Colonic mucosa (tissue), 1 donor: Measurements from ENCODE around the genes SPRED3, FAM98C, ACTN4 and LGALS4.

DNA sequence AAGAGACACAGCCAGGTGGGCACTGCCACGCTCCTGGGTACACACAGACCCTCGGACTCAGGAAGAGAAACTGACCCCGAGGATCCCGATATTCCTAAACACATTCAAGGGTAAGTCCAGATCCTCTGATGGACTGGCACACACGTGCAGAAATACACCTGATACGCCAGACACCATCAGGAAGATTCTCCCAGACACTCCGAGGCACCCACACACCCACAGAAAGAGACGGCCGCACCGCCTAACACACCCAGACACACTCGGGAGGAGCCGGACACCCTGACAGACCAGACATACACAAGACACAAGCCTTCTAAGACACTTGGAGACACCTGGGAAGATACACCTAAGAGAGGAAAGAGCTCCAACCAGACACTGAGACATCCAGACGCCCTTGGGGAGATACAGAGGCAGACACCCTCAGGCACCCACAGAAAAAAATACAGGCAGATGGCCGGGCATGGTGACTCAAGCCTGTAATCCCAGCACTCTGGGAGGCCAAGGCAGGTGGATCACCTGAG, 3.2 kb downstream of the DPF1 start:
- PRO-cap, result no peak

DNA sequence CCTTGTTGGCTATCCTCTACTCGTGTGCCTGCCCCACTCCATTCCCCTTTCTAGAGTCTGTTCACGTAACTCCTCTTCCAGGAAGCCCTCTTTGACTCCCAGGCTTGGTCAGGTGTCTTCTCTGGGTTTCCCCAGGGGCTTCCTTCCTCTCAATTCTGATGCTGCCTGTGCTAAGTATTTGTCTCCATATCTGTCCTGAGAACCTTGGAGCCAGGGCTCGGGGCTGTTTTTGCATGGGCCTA, 781 bp upstream of the SPINT2 start:
- PRO-cap, result no peak

DNA sequence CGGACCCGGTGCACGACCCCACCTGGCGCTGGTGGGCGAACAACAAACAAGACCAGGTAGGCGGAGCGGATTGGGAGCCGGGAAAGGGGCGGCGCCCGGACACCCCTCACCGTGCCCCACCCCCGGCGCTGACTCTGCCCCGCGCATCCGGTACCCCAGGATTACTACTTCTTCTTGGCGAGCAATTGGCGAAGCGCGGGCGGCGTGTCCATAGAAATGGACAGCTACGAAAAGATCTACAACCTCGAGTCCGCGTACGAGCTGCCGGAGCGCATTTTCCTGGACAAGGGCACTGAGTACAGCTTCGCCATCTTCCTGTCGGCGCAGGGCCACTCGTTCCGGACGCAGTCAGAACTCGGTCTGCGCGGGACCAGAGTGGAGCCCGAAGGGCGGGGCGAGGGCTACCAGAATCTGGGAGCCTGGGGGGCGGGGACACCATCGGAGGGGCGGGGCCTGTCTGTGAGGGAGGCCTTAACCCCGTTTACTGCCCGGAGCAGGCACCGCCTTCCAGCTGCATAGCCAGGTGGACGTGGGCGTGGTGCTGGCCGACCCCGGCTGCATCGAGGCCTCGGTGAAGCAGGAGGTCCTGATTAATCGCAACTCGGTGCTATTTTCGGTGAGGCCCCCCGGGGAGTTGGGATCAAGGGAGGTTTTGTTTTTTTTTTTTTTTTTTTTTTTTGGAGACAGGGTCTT, 12.0 kb upstream of the PSMD8 start:
- PRO-cap, result unidirectional peak, minus-strand start at position 350 of the sequence

- PRO-cap, result unidirectional peak, plus-strand start at chr19:38388748
These were observed at the start of gene SPRED3 for GRCh38 chr19:38388614-38388975. TSS of gene SPRED3 (plus strand) at chr19:38388697.

- PRO-cap, result bidirectional peak, plus-strand start at chr19:38389833, minus-strand start at chr19:38389681
These were observed 960 bp downstream of the SPRED3 start for GRCh38 chr19:38389031-38390282.

DNA sequence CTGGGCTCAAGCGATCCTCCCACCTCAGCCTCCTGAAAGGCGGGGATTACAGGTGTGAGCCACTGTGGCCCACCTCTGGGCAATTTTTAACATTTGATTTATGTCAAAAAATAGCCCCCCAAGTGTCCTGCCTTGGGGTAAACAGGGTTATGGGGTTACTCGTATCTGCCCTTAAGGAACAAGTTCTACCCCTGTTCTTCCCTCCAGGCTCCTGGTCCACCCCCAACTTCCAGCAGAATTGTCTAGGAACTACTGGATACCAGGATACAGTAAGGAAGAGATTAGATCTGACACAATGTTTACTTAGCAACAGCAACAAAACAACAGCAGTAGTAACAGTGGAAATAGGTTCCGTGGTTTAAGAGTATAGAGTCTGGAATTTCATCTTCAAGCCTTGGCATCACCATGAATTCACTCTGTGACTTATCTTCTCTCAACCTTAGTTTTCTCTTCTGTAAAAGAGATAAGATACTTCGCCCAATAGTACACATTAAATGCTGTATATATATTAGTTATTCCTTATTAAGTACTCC, 1.8 kb upstream of the FAM98C start:
- PRO-cap, result no peak

- PRO-cap, result bidirectional peak, plus-strand start at chr19:38403154, minus-strand start at chr19:38402918
These were observed at the start of gene FAM98C for GRCh38 chr19:38402704-38403538. TSS of gene FAM98C (plus strand) at chr19:38403093.

DNA sequence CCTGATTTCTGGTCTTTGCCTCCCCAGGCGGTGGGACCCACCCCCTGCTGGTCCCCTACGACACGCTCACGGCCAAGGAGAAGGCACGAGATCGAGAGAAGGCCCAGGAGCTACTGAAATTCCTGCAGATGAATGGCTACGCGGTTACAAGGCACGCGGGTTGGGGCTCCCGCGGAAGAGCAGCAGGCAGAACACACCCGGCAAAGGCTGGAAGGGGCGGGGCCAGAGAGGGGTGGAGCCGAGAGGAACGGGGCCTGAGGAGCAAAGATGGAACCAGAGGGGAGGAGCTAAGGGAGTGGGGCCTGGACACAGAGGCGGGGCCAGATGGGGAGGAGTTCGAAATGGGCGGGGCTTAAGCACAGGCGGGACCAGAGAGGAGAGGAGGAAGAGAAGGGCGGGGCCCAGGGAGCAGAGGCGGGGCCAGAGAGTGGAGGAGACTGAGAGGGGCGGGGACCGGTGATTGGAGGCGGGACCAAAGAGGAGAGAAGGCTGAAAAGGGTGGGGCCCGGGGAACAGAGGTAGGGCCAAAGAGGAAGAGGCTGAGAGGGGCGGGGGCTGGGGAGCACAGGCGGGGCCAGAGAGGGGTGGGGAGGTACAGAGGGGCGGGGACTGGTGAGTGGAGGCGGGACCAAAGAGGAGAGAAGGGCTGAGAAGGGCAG, 73.4 kb downstream of the RYR1 start:
- PRO-cap, result no peak

- PRO-cap, result no peak
These were observed 73.3 kb downstream of the MAP4K1 start for GRCh38 chr19:38544390-38544905.

GRCh38 chr19:38647558-38648719, at the start of gene ACTN4:
TSS of gene ACTN4 (plus strand) at chr19:38647649.
- PRO-cap, result bidirectional peak, plus-strand start at chr19:38647687, minus-strand start at chr19:38647374; unidirectional peak, plus-strand start at chr19:38647849

- PRO-cap, result no peak
These were observed 9.0 kb downstream of the ACTN4 start for GRCh38 chr19:38656264-38657068.

GRCh38 chr19:38697655-38698307, 46.5 kb downstream of the CAPN12 start:
- PRO-cap, result no peak

DNA sequence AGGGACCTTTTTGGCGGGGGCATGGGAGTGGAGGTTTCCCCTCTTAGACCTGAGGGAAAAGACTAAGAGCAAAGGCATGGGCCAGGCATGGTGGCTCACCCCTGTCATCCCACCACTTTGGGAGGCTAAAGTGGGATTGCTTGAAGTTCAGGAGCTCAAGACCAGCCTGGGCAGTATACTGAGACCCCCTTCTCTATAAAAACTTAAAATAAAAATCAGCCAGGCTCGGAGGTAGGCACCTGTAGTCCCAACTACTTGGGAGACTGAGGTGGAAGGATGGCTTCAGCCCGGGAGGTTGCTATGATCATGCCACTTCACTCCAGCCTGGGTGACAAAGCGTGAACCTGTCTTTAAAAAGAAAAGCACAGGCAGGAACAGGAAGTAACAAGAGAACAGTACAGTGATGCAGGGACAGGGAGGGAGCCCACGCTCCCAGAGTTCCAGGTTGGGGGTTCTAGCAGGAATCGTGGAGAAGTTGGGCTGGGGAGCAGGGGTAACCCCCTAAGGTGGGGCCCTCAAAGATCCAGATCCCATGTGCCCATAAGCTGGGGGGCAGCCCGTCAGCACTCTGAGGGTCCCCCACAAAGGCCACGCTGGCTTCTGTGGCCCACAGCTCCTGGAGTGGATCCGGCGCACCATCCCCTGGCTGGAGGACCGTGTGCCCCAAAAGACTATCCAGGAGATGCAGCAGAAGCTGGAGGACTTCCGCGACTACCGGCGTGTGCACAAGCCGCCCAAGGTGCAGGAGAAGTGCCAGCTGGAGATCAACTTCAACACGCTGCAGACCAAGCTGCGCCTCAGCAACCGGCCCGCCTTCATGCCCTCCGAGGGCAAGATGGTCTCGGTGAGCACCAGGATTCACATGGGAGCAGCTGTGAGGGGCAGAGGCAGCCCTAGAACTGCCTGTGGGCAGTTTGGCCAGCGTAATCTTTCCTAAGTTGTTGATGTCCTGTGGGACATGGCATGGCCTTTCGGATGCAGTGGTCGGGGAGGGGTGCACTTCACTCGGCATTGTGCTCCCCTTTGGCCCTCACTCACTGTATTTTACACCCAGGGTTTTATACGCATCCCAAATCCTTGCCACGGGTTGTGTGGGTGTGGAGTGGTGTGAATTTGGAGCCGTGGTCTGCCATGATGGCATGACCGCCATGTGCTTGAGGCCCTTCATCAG, 27.4 kb downstream of the CAPN12 start:
- PRO-cap, result no peak

- PRO-cap, result no peak
These were observed 13.3 kb downstream of the CAPN12 start for GRCh38 chr19:38730996-38731287.

GRCh38 chr19:38733192-38733606, 11.1 kb downstream of the CAPN12 start:
- PRO-cap, result no peak

DNA sequence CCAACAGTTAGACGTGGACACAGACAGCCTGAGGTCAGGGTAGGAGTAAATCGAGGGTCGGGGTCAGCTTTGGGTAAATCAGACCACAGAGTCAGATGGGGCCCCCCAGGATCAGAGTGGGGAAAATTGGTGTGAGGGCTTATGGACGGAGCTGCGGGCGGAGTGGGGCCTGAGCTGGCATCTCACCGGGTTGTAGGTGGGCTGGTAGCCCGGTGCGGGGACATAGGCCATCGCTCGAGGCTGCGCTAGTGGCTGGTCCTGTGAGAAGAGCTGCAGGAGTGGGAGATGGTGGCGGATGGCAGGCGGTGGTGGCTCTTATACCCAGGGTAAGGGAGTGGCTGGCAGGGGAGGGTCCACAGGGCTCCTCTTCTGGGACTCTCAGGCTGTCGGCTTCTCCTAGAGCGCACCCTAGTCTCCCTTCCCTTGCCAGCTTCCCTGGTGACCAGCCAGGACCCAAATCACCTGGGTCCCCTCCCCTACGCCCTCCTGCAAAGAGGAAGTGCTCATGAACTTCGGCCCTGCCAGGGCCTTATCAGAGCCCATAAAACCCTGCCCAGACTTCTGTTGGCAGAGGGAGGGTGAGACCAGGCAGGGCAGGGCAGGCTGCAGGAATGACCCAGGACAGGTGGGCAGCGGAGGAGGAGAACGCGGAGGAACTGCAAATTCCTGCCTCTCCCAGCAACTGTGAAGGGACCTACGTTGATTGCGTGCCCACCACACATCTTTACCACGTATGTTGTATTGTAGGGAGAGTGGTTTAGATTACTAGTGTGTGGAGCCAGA, at the start of gene LGALS4:
Gene LGALS4, minus strand, starts transcription at position 290 of the 783 bp plus-strand sequence.
- PRO-cap, result bidirectional peak, plus-strand start at position 570 of the sequence, minus-strand start at position 290 of the sequence

- PRO-cap, result no peak
These were observed 5.7 kb downstream of the ECH1 start for GRCh38 chr19:38825820-38826302.

DNA sequence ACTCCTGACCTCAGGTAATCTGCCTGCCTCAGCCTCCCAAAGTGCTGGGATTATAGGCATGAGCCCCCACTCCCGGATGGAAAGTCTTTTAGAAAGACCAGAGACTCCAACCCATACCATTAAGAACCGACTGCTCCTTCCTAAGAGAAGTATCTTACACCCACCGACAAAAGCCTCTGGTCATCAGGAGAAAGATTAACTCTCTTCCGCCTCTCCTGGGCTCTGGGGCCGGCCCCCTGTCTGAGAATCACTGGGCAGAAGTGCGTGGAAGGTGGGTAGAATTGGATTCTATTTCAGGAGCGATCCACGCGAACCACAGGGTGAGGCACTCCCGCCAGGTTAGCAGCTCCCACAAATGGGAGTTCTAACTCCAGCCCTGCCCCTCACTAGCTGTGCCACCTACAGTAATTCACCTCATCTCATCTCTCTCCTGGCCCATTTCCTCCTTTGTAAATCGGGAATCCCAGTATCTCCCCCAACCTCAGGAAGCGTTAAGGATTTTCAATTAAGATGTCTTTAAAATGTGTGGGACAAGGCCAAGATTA, 1.4 kb downstream of the HNRNPL start:
- PRO-cap, result no peak

DNA sequence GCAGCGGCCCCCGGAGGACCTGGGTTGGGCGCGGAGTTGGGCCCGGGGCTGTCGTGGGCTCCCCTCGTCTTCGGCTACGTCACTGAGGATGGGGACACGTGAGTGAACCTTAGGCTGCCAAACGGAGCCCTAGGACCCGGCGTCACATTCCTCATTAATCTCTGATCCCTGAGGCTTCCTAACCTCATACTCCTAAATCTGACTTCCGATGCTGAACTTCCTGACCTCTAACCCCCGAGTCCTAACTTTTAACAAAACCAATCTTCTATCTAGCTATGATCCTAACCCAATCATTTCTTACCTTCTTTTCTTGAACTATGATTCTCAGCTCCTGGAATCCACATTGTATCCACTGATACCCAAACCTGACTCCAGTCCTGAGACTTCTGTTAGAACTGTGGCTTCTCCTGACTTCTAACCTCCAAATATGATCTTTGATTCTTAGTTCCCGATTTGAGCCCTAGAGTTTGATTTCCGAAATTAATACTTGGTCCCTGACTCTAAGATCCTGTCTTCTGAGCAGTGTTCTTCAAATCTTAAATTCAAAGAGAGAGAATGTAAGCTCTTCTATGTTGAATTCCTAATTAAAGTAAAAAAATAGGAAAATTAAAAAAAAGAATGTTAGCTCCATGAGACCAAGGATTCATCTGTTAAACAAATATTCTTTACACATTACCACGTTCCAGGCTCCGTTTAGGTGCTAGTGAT, 499 bp downstream of the NFKBIB start:
- PRO-cap, result no peak

GRCh38 chr19:39053546-39054361, 21.4 kb upstream of the FBXO27 start:
- PRO-cap, result no peak